Jurkat, Clone E6-1 (cell line): ENCODE measurements around the gene GPLD1.

- RRBS, result no CpG with 5 or more reads among the region's 4 CpGs
Measured at GRCh38 chr6:21045175-21045771, 511.0 kb downstream of the CDKAL1 start.

- RRBS, result no CpG with 5 or more reads among the region's 3 CpGs
Measured at GRCh38 chr6:21597064-21597290, 3.4 kb downstream of the SOX4 start.

DNA sequence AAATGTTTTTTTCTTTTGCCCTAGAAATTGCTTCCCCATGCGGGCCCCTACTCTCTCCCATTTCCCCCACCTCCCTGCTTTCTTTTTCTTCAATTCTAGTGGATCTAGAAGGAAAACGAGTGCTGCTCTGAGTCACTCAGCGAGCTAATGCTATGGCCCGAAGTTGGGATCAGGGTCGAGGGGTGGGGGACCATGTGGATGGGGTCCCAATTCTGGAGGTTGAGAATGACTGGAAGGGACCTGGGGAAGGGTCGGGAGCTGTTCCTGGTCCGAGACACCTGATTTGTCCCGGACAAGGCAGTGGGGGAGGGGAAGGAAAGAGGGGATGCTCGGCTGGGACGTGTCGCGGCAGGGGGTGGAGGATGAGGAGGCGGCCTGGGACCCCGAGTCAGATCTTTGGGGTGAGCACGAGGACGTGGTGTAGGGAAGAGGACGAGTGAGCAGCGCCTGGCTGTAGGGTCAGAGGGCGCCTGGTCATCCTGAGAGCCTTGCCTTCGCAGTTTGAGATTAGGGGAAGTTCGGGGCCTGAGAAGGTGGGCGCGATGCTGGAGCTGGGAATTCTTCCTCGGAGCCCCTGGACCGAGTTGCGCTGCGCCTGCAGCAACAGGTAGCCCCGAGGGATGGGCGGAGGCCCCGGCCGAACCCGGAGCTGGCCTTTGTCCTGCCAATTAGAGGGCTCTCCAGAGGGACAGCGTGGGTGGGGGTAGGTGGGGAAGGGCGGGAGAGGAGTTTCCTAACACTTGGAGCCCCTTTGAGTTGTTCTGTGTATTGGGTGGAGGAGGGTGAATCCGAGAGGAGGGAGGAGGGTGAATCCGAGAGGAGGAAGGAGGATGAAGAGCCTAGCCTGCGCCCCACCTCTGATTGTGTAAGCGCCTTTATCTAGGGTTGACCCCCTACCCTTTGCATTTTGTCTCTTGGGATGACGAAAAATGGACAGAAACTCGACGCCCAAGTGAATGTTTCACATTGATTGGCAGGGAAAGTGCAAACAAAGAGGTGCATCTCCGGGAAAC, 71.9 kb downstream of the SOX4 start:
- RRBS, result 20% methylated on average over 1 of the region's 42 CpGs

DNA sequence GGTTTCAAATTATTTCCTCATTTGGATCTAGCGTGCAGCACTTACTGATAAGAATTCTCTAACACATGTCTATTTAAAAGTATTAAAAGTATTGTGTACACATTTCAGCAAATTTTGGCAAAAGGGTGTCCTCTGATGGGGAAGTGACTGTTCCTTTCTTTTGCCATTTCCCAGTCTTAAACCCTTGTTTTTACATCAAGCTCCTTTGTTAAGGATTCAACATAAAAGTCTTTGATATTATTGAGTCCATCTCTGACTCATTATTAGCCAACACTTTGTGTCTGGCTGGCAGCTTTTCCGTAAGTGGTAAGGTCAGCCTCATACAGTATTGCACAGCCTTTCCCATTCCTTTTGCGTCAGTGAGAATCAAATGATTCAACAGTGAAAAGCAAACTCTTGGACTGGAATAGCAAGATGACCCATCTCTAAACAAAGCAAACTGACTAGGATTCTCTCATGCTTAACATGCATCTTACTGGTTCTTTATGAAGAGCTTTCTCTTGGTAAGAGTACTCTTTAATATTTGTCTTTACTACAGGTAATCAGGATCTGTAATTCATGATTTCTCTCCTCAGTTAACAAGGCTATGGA, 183.8 kb downstream of the PRL start:
- RRBS, result no CpG with 5 or more reads among the region's 3 CpGs

DNA sequence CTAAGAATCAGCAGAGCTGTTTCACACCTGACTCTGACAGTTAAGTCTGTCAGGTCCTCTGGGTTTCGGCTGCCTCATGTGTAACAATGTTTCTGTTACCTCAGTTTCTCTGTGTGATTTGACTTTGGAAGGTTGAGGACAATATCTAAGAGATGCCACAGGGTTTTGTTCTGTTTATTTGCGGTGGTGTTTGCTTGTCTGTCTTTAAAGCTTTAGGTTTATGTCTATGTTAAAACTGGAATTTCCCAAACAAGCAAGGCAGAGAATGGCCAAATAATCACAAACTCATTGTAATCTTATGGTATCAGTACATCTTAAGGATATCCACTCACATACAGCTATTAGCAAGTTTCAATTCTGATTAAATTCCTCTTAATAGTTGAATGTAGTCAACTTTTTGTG, 319.3 kb downstream of the HDGFL1 start:
- RRBS, result no CpG with 5 or more reads among the region's 2 CpGs

- RRBS, result no CpG with 5 or more reads among the region's 9 CpGs
Measured at GRCh38 chr6:24489425-24490305, at the start of gene GPLD1. GPLD1 (minus strand) TSS chr6:24489578.

DNA sequence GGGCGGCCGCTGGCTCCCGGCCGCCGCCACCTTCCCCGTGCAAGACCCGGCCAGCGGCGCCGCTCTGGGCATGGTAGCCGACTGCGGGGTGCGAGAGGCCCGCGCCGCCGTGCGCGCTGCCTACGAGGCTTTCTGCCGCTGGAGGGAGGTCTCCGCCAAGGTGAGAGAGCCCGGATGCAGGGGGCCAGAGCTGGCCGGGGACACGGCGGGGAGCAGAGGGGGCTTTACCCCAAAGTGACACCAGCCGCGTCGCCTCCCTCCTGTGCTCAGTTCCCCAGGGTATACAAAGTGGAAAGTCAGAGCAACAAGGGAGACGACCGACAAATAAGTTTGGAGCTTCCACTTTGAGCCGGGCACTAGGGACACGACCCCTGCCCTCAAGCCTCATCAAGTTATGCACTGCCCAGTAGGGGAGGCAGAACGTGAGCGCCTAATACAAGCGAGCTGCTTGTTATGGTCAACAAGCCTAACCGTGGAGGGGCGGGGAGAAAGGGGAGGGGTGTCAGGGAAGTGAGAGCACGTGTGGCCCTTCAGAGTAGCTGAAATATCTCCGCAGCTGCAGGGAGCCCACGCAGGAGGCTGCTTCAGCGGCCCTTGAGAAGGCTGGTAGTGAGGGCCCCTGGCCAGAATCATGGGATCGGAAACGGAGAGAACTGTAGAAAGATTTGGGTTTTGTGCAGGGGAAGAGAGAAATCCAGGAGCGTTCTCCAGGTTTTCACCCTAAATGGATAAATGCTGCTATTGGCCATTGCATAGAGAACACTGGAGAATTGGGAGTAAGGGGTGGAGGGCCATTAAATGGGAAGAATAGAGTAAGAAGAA, 633 bp downstream of the ALDH5A1 start:
- RRBS, result 2% methylated on average over 3 of the region's 45 CpGs

GRCh38 chr6:24497958-24498537, 3.3 kb downstream of the ALDH5A1 start:
- RRBS, result no CpG with 5 or more reads among the region's 5 CpGs

GRCh38 chr6:24662206-24663128, 4.2 kb downstream of the TDP2 start:
- RRBS, result no CpG with 5 or more reads among the region's 18 CpGs

DNA sequence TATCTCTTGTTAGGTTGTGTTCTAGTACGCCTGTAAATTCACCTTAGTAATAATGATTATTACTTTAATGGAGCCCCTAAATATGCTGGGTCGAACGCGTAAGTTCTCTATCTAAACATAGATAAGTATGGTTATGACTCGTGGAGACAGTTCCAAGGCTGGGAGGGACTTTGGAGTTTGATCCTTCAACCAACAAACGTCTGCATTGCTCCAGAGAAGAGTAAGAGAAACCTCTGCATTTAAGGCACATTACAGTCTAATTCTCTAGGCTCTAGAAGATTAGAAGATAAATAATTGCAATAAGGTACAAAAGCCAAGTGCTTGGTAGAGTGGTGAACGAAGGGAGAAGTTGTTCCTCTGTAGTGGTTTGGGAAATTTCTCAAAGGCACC, 549 bp downstream of the ACOT13 start:
- RRBS, result no CpG with 5 or more reads among the region's 7 CpGs

DNA sequence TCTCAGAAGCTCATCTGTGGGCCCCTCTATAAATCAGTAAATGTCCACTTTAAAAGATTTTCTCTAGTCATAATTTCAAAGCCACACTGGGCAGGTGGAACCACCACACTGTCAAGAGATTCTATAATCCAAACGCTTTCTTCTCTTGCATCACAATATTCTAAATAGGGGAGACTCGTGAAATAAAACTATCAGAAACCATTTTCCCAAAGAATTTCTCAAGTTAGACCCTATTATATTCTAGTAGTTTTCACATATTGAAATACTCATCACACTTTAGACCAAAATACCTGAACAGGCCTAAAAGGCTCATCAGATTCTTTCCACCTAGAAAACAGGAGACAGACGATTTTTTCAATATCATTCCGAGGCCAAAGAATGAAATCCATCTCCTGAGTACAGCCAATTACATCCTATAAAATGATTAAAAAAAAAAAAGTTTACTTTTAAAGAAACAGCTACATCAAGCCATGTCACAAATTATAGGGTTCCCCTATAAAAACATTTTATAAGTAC, 4.9 kb downstream of the C6orf62 start:
- RRBS, result no CpG with 5 or more reads among the region's 4 CpGs

- RRBS, result no CpG with 5 or more reads among the region's 5 CpGs
Measured at GRCh38 chr6:24877154-24877491, 58.6 kb downstream of the RIPOR2 start.

- RRBS, result no CpG with 5 or more reads among the region's 18 CpGs
Measured at GRCh38 chr6:24910120-24910559, 25.6 kb downstream of the RIPOR2 start.

DNA sequence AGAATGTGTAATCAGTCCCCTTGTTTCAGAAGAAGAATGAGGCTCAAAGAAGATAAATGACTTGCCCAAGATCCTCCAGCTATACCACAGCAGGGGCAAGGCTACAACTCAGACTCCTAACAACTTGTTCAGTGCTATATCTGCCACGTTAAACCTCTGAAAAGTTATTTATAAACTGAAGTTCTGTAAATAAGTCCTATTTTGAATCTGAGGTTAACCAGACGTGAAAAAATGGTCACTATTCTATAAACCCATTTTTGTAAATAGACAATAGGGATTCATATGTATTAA, 2.9 kb downstream of the RIPOR2 start:
- RRBS, result no CpG with 5 or more reads among the region's 2 CpGs

- RRBS, result no CpG with 5 or more reads among the region's 12 CpGs
Measured at GRCh38 chr6:24948770-24949648, 13.2 kb upstream of the RIPOR2 start.

GRCh38 chr6:24951719-24952656, 16.2 kb upstream of the RIPOR2 start:
- RRBS, result no CpG with 5 or more reads among the region's 7 CpGs

GRCh38 chr6:25035889-25036620, 100.3 kb upstream of the RIPOR2 start:
- RRBS, result no CpG with 5 or more reads among the region's 8 CpGs

GRCh38 chr6:25153667-25154658, 125.2 kb upstream of the CARMIL1 start:
- RRBS, result no CpG with 5 or more reads among the region's 5 CpGs

GRCh38 chr6:25278450-25278864, 717 bp upstream of the CARMIL1 start:
- RRBS, result no CpG with 5 or more reads among the region's 13 CpGs